Left lung (tissue), 1 donor: ENCODE measurements around a stretch of chr22.

GRCh38 chr22:26592637-26592978 lies 2.7 kb upstream of the TPST2 start:
- PRO-cap: no peak

DNA sequence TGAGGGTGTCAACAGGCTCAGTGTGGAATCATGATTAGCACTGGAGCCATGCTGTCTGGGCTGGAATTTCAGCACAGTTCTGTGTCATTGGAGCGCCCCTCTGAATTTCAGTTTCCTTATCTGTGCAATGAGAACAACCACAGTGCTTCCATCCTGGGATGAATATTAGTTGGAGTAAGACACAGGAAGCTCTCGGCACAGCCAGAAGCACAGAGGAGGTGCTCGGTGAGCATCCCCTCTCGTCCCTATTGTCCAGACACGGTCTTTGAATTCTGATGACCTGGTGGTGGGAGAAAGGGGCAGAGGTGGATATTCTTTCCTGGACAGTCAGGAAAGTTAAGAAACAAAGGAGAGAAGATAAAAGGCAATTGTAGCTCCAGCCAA lies 92.4 kb downstream of the CRYBA4 start:
- PRO-cap: no peak

DNA sequence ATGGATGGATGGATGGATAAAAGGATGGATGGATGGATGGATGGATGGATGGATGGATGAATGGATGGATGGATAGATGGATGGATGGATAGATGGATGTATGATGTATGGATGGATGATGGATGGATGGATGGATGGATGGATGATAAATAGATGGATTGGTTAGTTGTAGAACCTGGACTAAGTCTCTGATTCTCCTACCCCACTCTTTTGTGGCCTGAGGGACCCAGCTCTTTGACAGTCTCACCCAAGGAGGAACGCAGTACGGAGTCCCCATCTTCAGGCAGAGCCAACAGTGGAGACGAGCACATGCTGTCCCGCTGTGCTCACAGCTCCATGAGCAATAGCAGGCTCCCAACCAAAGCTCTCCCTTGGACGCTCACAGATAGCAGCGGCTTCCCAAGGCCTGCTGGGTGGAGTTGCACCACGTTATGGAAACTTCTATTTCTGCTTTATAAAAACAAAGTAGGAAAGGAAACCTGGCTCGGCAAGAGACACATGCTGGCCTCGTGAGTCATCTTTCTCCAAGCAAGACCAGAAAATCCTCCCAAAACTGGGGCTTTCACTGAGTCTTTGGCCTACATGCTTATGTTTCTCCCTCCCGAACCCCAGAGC lies 483.7 kb downstream of the CRYBA4 start:
- PRO-cap: no peak

DNA sequence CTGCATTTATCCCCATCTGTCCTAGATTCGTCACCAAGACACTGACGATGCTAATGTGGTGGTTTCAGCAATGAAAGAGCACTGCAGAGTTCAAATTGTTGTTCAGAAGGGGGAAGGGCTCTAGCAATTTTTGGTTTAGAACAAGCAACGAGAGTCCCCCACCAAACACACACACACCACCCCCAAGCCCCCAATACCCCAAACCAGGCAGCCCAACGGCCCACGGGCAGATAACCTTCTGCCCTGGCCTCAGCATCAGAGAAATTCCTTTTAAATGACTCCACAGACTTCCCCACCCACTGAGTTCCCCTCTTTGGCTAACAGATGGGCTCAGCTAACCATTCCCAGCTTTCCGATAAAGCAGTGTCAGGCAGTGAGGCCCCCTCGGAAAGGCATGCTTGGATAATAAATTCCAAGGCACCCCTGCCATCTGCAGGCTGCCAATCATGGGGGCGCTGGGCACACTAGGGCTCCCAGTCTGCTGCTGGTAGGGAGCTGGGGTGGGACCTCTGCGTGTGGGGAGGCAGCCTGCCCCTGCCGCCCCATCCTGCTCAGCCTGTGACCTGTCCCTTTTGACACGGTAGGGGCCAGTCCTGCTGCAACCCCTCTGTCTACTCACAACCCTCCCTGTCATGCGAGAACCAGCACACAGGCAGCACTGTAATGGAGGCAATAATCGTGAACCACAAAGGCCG lies 489.2 kb downstream of the CRYBA4 start:
- PRO-cap: no peak

DNA sequence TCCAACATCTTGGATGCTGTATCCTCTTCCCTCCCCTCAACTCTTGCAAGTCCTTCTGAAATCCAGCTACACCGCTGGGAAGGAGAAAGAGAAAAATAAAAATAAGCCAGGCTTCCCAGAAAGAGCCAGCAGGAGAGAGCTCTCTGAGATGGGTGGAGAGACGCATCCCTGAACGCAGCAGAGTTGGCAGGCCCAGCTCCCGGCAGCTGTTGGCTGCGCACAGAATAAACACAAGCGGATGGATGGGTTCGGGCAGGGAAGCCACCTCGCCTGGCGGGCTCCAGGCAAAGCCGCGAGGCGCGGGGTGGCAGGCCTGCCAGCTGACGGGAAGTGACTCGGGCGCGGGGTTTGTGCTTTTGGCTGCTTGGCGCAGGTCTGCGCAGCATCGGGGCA lies 573.3 kb downstream of the CRYBA4 start:
- PRO-cap: no peak

DNA sequence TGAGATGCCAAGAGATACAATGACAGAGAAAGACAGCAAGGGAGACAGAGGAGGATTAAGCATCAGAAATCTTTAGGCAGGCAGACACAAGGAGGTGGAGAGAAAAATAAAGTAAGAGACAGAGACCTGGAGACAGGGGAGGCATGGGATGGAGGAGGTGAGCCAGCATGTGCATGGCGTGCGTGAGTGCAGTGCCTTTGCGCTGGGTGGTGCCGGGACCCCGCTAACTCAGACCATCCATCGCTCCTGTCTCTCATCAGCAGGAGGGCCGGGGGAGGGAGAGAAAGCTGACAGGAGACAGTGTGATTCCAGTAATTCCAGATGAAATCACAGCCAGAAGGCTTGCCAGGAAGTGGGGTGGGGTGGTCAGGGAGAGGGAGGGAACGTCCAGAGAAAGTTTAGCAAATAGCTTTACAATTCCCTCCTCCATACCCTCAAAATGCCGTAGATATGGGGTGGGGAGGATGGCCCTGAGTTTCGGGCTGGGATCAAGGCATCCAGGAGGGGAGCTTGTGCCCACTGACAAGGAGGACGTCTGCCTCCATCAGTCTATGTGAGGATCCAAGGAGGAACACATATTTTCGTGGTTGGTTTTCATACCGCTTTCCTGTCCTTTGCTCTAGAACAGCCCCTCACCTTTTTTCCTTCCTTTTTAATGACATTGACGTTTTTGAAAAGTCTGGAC lies 577.0 kb downstream of the MN1 start:
- PRO-cap: no peak

DNA sequence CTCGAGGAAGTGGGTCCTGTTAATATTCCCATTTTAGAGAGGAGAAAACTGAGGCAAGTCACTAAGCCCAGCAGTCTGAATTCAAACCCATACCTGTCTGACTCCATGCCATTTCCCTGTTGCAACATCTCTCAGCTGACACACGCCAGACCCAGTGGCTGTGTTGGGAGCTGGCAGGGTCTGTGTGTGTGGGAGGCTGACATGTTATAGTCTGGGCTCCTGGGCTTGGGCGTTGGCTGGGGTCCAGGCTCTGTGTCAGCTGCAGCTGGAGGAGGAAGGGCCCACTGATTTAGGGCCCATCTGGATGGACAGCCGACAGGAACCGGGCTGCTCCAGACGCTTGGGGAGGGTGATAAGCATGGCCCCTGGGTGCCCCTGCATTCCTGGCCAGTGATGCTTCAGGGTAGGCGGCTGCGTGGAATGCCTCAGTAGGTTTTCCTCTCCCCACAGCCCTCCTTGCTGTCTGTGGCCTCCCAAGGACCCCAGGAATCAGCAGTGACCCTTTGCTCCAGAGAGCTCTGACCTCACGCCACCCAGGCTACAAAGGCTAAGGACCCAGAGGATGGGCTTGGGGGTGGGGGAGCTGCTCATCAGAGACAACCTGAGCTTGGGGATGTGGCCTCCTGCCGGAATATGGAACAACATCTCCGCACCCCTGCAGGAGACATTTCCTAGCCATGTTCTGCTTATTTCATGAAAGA lies 562.4 kb downstream of the MN1 start:
- PRO-cap: no peak

GRCh38 chr22:27416672-27417263 lies 384.8 kb downstream of the MN1 start:
- PRO-cap: no peak

GRCh38 chr22:27488258-27488462 lies 313.4 kb downstream of the MN1 start:
- PRO-cap: no peak

DNA sequence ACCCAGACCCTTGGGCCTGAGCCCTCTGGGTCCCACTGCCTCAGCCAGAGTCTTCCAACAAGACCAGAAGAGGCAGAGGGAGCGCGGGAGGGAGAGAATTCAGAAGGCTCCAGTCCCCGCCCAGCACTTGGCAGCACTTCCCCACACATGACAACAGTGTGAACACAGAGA lies 219.9 kb downstream of the MN1 start:
- PRO-cap: unidirectional peak, minus-strand start at position 66 of the sequence

DNA sequence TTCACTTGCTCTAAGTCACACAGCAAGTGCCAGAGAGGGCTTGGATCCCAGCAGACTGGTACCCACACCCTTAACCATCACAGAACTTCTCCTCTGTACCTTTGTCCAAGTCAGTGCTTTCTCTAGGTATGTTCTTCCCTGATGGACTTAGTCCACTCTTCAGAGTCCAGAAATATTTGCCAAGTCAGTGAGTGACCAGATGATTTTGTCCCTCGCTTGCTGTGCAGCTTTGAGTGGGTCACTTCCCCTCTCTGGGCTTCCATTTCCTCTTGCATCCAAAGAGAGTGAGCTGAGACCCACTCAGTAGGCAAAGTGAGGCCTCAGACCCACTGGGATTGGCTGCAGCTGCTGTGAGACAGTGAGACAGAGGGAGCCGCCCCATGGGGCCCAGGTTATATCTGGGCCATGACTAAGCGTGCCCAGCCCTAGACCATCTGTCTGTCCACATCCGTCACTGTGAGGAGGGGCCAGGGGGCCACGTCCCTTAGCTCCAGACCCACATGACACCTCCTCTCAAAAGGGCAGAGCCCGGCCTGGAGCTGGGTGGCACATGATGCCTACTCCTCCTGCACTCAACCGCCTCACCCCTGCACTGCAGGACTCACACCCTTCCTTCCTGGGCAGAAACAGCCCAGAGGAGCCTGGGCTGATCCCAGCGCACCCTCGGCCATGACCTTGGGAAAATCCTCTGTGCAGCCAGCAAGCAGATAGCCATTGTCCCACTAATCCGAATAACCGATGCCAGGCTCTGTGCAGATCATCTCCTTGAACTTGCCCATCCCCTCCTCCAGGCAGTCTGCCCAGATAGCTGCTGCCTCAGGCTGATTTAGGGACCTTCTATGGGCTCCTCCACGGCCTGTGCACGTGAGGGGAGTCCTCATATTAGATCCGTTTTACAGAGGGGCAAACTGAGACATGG lies 132.2 kb downstream of the MN1 start:
- PRO-cap: no peak

- PRO-cap: no peak
These were observed 48.8 kb downstream of the MN1 start for GRCh38 chr22:27752727-27753231.

- PRO-cap: no peak
These were observed 19.6 kb upstream of the MN1 start for GRCh38 chr22:27820842-27821793.

GRCh38 chr22:27866556-27867205 lies 52.4 kb downstream of the PITPNB start:
- PRO-cap: no peak

- PRO-cap: no peak
These were observed 6.9 kb downstream of the PITPNB start for GRCh38 chr22:27912147-27912608.

DNA sequence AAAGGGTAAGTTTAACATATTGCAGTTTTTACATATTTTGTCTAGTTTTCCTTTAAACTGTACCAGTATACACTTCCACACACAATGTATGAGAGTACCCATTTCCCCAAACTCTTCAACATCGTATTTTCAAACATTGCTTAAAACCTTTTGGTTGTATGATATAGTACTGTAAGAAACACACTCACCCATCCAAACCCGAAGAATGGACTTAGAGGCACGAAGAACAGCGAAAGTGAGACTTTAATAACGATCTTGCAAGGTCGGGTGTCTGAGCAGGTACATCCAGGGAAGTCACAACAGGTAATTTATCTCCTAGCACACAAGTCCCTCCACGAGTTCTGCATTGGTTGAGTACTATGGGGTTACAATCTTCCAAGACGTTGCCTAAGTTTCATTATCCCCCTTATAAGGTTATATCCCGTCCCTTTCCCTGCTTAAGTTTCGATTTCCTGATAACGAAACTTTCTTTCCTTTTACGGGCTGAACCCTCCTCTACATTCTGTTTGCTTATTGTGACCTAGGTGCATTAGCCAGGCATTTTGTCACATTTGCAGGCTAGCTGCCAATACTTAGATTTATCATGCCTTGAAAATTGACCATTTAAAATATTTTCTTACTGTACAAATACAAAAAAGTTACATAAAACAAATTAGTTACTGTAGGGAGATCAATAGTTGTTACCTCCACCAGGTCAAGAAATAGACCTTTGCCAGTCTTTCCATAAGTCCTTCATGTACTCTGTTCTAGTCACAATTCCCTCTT lies 14.1 kb upstream of the PITPNB start:
- PRO-cap: no peak

- PRO-cap: no peak
These were observed 362.6 kb upstream of the PITPNB start for GRCh38 chr22:28281616-28282096.

- PRO-cap: no peak
These were observed 379.9 kb downstream of the TTC28 start for GRCh38 chr22:28299433-28300352.

- PRO-cap: no peak
These were observed 288.3 kb downstream of the TTC28 start for GRCh38 chr22:28391100-28392003.

- PRO-cap: no peak
These were observed 194.8 kb downstream of the TTC28 start for GRCh38 chr22:28484553-28485518.